NB4 (cell line): Measurements from ENCODE around the gene ARHGAP45.

DNA sequence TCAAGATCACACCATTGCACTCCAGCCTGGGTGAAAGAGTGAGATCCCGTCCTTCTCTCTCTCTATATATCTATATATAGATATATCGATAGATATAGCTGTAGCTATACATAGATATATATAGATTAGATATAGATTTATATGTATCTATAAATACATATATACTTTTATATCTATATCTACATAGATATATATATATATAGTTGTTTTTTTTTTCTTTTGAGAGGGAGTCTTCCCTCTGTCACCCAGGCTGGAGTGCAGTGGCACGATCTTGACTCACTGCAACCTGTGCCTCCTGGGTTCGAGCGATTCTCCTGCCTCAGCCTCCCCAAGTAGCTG, 14.7 kb upstream of the WDR18 start:
- RRBS, result no CpG with 5 or more reads among the region's 5 CpGs

DNA sequence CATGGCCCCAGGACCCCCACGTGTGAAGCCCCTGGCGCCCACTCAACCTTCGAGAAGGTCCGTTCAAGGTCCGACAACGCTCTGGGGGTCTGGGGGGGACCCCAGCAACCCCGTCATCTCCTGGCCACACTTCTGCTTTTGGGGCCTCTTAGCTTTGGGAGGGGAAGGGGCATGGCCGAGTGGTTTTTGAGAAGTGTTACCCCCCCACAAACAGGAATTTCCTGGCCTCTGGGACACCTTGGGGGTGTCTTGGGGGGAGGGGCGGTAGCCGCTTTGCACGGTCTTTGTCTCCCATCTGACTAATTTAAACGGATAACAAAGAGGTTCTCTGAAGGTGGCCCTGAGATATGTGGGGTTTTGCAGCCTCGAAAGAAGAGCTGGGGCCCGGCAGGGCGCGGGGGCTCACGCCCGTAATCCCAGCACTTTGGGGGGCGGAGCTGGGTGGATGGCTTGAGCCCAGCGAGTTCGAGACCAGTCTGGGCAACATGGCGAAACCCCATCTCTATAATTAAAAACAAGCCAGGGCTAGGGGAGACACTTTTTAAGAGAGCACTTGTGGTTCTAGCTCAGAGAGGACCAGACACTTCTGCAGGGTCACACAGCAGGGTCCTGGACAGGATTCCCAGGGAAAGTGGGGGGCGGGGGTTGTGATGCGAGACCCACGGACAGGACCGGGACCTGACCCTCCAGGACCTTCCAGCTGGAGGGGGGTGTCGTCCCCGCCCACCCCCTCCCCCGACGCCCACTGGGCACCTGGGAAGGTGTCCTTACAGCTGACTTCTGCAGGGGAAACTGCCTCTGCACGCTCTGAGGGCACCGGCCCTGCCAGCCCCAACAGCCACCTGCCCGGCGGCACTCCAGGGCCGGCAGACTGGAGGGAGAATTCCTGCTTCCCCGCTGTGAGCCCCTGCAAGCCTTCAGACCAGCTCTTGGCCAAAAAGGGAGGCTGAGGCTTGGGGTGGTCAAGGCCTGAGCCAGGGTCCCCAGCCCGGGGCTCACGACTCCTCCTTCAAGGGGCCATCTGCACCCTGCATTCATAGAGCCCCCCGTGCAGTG, 927 bp downstream of the CNN2 start:
- RRBS, result 0% methylated on average over 2 of the region's 39 CpGs

- RRBS, result no CpG with 5 or more reads among the region's 34 CpGs
Observed at GRCh38 chr19:1035758-1036683, 3.9 kb upstream of the ABCA7 start.

- RRBS, result no CpG with 5 or more reads among the region's 24 CpGs
Observed at GRCh38 chr19:1047447-1047714, 7.5 kb downstream of the ABCA7 start.

GRCh38 chr19:1066610-1067709, at the start of gene ARHGAP45:
TSS of gene ARHGAP45 (plus strand) at chr19:1067167.
- RRBS, result 1% methylated on average over 57 of the region's 100 CpGs

- RRBS, result 22% methylated on average over 7 of the region's 20 CpGs
Observed at GRCh38 chr19:1067710-1068436, 906 bp downstream of the ARHGAP45 start.

DNA sequence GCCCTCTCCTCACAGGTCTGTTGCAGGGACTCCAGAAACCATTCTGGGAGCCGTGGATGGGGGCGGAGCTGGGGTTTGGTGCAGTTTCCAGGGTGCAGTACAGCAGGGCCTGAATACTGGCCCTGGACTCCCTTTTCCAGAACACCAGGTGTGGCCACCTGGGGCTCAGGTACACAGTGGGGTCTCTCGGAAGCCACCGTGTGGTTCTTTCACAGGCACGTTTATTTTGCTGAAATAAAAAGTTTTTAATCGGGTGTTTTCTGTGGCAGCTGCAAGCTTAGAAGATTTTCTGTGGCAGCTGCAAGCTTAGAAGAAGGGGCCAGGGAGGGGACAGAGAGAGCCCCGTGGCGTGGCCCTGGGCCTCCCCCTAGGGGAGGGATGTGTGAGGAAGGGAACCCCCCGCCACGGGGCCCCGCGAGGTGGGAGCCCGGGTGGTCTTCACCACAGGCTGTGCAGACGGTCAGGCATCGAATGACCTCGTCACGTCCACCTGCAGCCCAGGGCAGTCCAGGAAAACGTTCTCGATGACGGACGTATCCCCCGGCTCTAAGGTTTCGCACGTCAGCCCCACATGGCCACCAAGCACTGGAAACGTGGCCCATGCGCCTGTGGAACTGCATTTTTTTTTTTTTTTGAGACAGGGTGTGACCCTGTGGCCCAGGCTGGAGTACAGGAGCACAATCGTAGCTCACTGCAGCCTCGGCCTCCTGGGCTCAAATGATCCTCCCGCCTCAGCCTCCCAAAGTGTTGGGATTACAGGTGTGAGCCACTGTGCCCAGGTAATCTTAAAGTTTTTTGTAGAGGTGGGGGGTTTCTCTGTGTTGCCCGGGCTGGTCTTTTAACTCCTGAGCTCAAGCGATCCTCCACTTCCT, 8.6 kb downstream of the POLR2E start:
- RRBS, result 100% methylated on average over 7 of the region's 31 CpGs

DNA sequence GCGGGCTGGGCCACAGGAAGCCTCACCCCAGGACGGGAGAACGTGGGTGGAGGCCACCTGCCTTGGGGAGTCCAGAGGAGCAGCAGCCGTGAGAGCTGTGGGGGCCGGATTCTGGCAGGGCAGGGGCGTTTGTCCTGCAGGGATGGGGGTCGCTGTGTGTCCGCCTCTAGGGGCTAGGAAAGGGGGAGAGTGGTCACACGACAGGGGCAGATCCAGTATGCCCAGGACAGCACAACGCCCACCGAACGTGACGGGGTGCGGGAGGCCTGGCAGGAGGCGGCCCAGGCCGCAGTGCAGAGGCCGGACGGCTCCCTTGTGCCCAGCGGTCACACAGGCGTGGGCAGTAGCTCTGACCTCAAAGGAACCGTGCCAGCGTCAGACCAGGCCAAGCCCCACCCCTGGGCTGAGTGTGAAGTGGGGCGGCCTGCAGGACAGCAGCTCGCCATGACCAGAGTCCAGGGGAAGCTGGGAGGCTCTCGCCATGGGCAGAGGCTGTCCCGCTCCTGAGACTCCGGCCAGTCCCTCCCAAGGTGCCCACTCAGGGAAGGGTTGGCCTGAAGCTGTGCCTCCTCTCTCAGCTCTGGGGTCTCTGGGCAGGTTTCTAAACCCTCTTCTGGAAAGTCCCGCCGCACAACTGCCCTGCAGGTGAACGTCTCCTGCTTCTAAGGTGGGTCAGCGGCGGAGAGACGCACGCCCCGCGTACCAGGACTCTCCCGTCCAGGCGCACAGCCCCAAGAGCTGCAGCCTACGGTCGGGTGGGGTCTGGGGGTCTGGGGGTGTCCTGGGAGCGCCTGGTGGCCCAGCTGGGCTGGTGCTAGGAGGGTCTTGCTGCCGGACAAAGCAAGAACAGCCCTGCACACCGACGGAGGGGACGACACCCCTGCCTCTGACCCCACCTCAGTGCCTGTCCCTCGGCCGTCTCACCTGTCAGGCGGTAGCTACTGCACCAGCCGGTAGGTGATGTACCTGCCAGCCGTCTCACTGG, 6.3 kb downstream of the POLR2E start:
- RRBS, result no CpG with 5 or more reads among the region's 50 CpGs

DNA sequence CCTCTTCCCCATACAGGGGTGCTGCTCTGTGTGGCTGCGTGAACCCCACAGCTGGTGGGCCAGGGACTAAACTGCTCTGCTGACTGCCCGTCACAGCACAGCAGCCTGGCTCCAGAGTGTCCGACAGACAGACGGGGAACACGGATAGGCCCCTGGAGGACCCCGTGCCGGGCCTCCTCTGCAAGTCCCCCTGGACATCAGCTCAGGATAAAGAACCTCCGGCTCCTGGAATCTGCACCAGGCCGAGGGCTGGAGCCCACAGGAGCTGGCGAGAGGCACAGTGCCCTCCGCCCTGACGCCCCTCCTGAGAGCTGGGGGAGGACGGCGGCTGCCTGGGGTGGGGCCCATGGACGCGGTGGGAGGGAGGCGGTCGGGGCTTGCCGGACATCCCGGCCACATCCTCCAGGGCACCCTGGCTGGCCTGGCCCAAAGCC, 3.9 kb downstream of the POLR2E start:
- RRBS, result no CpG with 5 or more reads among the region's 20 CpGs

DNA sequence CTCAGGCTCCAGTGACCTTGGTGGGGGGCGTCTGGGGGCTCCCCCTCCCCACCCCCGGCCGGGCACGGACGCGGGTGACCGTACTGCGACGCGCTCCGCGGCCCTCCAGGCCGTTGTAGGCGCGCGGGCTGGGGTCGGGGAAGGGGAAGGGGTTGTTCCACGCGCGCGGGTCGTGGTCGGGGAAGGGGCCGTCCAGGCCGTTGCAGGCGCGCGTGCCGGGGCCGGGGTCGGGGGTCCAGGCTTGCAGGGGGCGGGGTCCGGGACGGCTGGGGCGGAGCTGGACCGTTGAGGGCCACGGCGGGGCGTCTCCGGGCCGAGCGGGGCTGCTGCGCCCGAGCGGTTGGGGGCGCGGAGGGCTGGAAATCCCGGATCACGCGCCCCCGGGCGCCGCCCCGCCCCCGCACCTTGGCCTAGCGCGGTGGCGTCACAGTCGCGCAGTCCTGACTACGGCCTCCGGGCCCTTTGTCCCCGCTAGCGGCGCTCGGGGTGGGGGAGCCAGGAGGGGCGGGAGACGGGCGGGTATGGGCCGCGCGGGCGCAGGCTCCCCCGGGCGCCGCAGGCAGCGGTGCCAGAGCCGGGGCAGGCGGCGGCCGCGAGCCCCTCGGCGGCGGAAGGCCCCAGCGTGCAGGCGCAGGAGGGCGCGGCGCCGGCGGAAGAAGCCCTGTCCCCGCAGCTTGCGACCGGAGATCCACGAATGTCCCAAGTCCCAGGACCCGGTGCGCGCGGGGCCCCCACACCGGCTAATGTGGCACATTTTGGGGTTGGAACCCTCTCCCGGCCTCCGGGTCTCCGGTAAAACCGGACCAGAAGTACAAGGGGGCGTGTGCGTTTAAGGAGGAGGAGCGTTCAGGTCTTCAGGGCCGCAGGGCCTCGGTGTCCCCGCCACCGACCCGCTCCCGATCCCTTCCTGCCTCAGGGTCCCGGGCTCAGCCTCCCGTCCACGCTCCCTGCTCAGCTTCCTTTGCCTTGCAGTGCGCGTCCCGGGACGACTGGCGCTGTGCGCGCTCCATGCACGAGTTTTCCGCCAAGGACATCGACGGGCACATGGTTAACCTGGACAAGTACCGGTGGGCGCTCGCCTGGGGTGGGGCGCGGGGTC, 769 bp downstream of the GPX4 start:
- RRBS, result 8% methylated on average over 70 of the region's 133 CpGs

GRCh38 chr19:1114097-1114623, 10.4 kb downstream of the GPX4 start:
- RRBS, result no CpG with 5 or more reads among the region's 30 CpGs

GRCh38 chr19:1127468-1127920, 23.7 kb downstream of the GPX4 start:
- RRBS, result 96% methylated on average over 7 of the region's 24 CpGs

DNA sequence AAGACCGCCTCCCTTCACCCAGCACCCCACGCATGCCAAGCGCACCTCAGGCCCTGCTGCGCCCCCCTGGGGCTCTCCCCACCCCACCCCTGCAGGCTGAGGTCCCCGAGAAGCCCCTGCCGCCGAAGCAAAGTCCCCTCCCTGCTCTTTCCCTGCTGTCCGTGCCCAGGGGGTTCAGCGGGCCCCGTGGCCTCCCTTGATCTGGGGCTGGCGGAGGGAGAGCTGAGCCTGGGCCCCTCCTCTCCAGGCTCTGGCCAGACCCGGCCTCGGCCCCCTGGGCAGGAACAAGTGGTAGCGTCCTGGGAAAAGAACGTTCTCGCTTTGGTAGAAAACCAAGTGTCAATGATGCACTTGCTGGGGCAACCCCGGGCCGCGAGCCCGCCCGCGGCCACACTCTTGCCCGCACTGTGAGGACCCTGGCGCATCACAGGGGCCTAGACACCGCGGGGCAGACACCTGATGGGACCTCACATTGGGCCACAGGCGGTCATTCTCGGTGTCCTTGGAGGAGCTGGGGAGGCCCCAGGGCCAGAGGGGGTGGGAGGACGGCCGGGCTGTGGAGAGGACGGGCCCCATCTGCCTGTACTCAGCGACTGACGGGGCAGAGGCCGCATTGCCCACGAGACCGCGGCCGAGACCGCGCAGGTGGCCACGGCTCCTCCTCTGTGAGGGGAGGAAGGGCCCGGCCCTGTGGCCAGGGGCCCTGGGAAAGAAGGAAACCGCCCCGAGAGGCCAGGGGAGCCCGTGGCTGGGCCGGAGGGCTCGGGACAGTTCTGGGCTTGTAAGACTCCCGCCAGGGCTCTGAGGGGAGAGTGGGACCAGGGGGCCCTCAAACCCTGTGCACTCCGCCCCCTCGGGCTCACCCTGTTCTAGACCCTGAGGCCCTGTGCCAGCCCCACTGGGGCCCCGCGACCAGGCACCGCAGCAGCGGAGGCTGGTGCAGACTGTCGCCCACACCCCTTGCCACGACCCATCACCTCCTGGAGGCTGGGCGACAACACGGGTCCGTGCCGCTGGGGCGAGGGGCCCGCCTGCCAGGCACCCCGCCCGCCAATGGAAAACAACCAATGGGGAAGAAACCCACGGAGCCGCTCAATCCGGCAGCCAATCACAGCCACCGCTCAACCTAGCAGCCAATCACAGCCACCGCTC, 29.2 kb downstream of the GPX4 start:
- RRBS, result 6% methylated on average over 6 of the region's 69 CpGs

- RRBS, result 100% methylated on average over 1 of the region's 12 CpGs
Observed at GRCh38 chr19:1147263-1147547, 26.9 kb downstream of the SBNO2 start.

GRCh38 chr19:1154570-1155940, 19.0 kb downstream of the SBNO2 start:
- RRBS, result 7% methylated on average over 9 of the region's 51 CpGs

DNA sequence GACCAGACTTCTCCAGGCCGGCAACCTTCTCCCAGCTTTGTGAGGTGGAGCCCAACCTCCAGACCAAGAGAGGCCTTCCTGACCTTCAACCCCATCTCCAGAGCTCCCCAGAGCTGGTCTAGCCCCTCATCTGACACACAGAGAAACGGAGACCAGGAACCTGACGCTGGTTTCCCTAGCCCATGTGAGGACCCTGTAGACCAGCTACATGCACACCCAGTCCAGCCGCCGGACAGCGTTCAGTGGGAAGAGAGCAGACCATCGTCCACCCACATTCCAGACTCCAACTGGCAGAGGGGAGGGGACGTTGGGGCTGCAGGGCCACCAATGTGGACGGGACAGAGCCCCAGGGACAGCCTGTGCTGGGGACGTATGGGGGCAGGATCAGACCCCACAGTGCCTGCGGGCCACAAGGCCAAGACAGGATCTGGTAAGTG, 11.4 kb downstream of the SBNO2 start:
- RRBS, result no CpG with 5 or more reads among the region's 11 CpGs

DNA sequence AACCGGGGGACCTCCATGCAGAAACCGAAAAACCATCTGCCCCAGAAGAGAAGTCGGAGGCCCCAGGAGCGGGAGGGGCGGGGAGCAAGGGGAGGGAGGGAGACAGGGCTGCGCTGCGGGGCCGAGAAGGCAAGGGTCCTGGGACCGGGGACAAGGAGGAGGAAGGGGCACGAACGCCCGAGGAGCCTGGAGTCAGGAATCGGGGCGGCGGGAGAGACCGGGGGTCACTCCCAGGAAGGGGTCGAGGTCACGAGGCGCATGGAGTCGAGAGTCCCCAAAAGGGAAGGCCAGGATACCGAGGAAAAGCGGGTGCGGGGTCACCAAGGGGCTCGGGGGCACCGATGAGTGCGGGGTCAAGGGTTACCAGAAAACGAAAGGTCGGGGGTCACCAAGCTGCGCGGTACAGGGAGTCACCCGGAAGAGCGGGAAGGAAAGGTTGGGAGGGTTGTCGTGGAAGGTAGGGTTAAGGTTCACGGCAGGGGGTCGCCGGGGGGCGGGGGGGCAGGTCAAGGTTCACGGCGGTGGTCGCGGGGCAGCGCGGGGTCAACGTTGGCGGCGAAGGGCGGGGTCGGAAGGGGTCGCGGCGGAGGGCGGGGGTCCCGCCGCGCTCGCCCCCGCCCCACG, 528 bp downstream of the SBNO2 start:
- RRBS, result 3% methylated on average over 14 of the region's 58 CpGs

- RRBS, result 92% methylated on average over 5 of the region's 24 CpGs
Observed at GRCh38 chr19:1183460-1184299, 9.6 kb upstream of the SBNO2 start.

DNA sequence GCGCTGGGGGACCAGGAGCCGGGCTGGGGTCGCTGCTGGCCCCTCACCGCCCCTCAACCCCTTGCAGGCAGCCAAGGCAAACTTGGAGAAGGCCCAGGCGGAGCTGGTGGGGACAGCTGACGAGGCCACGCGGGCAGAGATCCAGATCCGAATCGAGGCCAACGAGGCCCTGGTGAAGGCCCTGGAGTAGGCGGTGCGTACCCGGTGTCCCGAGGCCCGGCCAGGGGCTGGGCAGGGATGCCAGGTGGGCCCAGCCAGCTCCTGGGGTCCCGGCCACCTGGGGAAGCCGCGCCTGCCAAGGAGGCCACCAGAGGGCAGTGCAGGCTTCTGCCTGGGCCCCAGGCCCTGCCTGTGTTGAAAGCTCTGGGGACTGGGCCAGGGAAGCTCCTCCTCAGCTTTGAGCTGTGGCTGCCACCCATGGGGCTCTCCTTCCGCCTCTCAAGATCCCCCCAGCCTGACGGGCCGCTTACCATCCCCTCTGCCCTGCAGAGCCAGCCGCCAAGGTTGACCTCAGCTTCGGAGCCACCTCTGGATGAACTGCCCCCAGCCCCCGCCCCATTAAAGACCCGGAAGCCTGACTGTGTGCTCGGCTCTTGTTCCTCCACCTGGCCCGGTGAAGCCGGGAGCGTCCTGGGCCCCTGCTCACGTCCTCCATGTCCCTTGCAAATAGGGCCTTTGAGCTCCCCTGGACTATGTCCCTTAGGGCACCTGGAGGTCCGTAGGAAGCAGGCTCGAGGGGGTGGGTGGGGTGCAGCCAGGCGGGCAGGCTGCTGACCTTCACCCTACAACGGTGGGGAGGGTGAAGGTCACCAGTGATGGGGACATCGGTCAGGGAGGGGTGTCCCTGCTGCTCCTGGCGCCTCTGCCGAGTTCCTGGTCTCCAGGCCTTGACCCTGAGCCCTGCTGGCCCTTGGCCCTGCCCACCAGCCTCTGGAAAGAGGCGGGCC, 3.0 kb downstream of the ATP5F1D start:
- RRBS, result 4% methylated on average over 2 of the region's 39 CpGs

GRCh38 chr19:1245195-1246296, 2.8 kb upstream of the MIDN start:
- RRBS, result no CpG with 5 or more reads among the region's 39 CpGs